ENCODE measurements around a stretch of chr2.

- PRO-cap, 2 experiments = no peak in any of the 2 experiments
Measured at GRCh38 chr2:178495476-178495911, 15.2 kb downstream of the PLEKHA3 start.

DNA sequence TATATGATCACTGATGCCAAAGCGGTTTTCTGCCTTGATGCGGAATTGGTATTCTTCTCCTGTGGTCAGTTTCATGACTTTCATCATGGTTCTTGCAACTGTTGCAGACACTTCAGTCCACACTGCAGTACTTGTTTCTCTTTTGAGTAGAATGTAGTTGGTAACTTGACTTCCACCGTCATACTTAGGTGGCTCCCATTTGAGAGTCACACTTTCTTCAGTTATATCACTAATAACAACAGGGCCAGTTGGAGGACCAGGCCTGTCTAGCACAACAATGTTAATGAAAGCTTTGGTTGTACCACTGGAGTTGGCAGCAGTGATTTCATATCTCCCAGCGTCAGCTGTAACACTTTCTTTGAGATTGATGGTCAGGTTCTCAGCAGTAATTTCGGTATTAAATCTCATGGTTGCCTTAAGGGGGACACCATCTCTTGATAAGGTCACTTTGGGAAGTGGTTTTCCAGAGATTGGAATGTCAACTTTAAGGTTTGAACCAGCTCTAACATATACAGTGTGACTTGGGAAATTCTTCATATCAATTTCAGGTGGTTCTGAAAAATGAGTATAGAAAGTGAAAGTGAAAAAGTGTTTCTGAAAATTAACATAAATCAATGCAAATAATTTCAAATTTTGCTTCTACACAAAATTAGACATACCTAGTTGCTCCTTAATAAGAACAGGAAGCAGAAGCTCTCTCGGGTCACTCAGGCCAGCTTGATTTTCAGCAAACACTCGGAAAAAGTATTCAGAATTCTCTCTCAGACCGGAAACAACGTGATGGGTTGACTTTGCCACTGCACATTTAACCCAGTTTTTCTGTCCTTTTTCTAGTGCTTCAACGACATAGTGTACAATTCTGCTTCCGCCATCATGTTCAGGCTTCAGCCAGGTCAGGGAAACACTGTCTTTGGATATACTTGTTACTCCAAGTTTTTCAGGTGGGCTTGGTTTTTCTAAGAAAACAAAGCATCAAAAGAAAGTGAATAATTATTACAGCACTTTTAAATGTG is 77.7 kb downstream of the PLEKHA3 start:
- PRO-cap, 2 experiments = no peak in any of the 2 experiments

DNA sequence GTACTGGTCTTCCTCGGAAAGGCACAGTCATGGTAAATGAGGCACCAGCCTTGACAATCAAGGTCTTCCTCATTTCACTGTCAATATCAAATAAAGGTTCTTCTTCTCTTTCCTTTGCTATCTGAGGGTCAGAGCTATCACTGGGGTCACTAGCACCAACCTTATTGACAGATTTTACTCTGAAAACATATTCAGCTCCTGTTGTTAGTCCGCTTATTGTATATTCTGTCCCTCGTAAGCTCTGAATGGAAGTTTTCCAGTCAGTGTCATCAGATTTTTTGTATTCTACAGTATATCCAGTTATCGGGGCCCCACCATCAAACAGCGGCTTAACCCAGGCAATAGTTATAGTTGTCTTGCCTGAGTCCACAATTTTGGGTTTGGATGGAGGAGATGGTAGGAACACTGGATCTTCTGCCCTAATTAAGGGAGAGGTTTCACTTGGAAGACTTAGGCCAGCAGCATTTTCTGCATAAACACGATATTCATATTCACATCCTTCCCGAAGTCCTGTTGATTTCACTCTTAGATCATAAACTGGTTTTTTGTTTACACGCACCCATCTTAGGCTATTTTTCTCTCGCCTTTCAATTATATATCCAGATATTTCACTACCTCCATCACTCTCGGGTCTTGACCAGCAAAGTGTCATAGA is 79.7 kb downstream of the PLEKHA3 start:
- PRO-cap, 2 experiments = peak in 1 of 2 experiments; most common minus-strand start position 344 of the sequence (in 1)

DNA sequence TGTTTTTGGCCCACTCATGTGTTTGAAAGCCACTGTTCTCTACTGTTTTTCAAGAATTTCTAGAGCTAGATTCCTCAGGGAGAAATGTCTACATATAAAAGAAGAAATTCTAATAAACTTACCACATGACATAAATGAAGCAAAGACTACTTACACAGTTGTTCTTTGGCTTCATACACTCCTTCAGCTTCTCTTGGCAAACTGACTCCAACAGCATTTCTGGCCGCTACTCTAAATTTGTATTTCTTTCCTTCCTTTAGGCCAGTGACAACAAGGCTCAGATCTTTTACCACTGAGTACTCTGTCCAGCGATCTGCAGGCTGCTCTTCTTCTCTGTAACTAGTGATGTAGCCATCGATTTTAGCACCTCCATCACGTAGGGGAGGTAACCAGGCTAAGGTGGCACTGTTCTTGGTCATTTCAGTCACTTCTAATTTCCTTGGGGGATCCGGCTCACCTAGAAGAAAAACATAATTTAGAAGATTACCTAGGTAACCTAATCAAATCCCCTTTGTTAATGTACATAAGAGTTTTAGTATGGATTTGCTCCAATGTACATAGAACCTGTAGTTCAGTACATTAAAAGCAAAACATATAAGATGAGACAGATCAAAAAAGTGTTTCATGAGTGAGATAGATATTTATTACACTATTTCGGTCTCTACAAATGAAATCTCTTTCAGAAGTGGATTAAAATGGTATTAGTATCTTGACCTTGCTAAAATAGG is 106.3 kb downstream of the PLEKHA3 start:
- PRO-cap, 2 experiments = peak in 1 of 2 experiments; most common minus-strand start position 235 of the sequence (in 1)

DNA sequence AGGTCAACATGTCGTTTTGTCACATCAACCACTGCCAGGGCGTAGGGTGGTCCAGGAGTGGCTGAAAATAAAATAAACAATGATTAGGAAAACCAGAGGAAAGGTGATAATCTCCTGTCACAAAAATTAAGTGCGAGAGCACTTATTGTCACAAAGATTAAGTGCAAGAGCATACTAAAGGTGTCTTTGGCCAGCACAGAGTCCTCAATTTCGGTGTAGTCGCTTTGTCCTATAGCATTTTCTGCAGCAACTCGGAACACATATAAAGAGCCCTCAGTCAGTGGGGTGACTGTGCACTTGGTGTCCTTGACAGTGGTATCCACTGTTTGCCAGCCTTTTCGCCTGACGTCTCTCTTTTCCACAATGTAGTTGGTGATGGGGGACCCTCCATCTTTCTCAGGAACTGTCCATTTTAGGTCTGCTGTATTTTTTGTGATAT is 131.9 kb downstream of the PLEKHA3 start:
- PRO-cap, 2 experiments = no peak in any of the 2 experiments

DNA sequence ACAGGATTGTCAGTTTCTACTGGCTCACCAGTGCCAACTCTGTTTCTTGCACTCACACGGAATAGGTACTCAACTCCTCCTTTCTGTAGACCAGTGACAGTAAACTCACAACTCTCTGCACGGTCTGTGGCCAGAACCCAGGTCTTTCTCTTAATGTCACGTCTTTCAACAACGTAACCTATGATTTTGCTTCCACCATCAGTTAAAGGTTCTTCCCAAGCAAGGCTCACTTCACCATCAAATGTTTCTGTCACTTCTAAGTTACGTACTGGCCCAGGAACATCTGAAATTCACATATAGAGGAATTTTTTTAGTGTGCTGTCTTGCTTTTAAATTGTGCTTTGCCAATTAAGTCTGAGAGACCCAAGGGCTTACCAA is 137.9 kb downstream of the PLEKHA3 start:
- PRO-cap, 2 experiments = no peak in any of the 2 experiments

DNA sequence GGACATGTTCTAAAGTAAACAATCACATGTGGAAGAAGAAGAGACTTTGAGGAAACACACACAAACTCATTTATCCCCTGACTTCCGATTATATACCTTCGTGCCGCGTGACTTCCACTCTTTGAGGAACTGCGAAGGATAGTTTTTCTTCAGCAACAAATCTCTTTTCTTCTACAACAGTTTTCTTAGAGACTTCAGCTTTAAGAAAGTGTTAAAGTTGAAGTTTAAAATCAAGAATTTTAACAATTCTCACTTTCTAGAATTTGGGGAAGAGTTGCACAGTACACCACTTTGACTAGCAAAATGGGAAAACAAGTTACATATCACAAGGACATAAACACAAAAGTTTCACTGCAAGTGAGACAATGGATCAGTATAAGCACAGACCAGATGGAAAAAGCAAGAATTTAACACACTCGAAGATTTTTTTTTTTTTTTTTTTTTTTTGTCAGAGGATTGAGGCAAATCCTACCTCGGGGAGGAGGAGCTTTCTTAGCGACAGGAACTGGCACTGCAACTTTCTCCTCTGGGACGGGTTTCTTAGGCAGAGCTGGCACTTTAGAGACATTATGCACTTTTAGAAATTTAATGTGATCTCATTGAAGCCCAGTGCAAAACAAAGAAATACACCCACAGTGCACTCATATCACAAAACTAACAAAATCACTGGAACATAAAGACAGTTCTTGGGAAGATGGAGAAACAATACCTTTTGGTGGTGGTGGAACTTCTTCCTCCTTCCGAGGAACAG is 118.5 kb downstream of the TTN start:
- PRO-cap, 2 experiments = no peak in any of the 2 experiments

GRCh38 chr2:179031498-179032427 is 18.2 kb downstream of the CCDC141 start:
- PRO-cap, 2 experiments = no peak in any of the 2 experiments

DNA sequence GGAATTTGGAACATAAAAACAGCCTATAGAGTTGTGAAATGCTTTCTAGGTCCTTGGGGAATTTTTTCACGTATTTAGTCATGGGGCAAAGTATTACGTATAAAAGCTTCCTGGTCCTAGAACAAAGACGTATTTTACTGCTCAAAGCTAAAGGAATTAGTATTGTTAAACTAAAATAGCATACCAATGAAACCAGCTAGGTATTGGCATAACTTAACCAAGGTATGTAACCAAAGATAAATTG is 1.6 kb downstream of the SESTD1 start:
- PRO-cap, 2 experiments = no peak in any of the 2 experiments

- PRO-cap, 2 experiments = no peak in any of the 2 experiments
Measured at GRCh38 chr2:179561543-179562056, 297.0 kb upstream of the SESTD1 start.

DNA sequence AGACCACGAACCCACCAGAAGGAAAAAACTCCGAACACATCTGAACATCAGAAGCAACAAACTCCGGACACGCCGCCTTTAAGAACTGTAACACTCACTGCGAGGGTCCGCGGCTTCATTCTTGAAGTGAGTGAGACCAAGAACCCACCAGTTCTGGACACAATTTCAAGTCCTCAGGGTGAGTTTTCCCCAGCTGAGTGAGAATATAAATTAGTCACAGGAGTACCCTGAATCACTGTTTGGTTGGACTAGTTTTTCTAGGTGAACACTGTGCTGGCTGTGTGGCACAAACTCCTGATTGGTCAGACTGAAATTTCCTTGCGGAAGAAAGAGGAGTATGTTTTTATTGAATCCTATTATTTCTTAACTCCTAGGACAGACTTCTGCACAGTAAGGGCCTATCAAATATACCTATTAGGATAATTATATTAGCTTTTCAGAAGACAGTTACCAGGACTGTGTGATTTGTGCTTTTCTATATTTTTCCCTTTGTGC is 288.1 kb upstream of the UBE2E3 start:
- PRO-cap, 2 experiments = no peak in any of the 2 experiments

DNA sequence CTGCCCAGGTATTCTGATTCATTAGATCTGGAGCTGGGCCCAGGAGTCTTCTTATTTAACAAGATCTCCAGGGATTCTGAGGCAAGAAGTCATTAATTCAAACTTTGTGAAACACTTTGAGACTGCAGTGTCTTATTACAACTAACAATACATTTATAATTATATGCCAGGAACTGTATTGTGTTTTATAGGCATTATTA is 257.5 kb upstream of the UBE2E3 start:
- PRO-cap, 2 experiments = no peak in any of the 2 experiments

- PRO-cap, 2 experiments = no peak in any of the 2 experiments
Measured at GRCh38 chr2:180839636-180839835, 140.9 kb upstream of the UBE2E3 start.

DNA sequence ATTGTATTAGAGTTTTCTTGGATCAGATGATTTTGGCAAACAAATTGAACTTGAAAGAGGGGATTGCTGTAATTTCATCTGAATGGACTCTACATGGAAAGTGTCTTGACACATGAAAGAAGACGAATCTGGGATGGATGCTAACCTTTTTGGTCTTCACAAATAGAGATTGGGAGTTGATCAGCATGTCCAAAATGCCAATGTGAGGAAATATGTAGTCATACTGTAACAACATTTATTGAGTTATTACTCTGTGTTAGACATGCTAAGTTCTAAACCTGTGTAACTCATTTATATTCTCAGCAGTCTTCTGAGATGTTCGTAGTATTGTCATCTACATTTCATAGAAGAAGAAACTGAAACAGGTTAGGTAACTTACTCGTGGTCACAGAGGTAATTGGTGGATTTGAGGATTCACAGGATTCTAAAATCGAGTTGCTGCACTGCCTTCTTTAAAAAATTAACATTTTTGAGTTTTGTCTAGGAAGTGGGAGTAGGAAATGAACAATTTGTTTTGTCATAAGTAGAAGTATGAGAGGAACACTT is 162.1 kb downstream of the UBE2E3 start:
- PRO-cap, 2 experiments = no peak in any of the 2 experiments

DNA sequence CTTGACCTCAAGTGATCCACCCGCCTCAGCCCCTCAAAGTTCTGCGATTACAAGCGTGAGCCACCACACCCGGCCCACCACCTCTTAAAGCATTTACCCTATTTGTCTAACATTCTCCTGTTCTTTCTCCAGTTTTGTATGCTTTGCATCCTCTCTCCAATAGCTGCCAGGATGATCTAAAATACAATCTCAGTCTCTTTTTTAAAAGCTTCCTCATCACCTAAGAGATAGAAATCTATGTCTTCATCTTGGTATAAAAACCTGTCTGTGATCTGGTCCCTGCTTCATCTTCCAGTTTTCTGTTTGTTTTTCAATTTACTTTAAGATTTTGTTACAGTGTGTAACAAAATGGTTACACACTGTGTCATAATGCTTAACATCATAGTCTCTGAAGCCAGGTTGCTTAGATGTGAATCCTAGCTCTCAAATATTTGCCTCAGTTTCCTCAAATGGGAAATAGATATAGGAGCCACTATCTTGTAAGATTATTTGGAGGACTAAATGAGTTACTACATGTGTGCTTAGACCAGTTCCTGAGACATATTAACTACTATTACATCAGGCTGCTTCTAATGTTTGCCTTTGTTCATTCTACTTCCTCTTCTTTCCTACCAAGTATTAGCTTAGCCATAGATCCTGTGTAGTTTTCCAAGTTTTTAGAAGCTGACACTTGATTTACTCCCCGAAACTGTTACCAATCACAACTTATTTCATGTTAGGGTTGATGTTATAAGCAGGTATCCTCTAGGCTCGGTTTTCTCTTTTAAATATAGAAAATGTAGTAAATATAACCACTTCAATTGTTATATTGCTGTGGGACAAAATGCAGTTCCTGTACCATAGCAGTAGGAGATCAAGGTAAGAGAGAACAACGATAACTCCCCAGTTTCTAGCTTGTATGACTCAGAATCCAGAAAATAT is 1.0 kb upstream of the DNAJC10 start:
- PRO-cap, 2 experiments = no peak in any of the 2 experiments

GRCh38 chr2:182911094-182911404 is 44.6 kb upstream of the FRZB start:
- PRO-cap, 2 experiments = no peak in any of the 2 experiments

GRCh38 chr2:182914933-182916341 is 49.0 kb upstream of the FRZB start:
- PRO-cap, 2 experiments = no peak in any of the 2 experiments

DNA sequence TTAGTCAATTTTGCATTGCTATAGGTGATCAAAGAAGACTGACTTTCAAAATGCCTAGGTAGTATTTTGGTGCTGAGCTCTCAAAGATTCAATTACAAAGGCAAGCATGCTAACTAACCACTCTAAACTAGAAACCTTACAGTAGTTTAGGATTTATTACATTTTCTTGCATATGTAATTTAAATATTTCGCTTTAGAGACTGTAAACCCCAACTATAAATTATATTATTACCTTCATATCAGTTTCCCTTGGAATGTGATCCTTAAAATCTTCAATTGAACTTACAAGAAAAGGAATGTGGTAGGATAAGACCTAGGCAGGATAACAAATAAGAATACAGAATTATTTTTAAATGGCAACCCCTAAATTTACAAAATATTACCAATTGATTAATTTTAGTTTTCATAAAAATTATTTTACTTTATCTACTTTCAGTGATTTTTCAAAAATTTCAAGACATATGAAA is 68.1 kb upstream of the FRZB start:
- PRO-cap, 2 experiments = no peak in any of the 2 experiments

- PRO-cap, 2 experiments = no peak in any of the 2 experiments
Measured at GRCh38 chr2:182988861-182989359, 49.3 kb downstream of the NCKAP1 start.

DNA sequence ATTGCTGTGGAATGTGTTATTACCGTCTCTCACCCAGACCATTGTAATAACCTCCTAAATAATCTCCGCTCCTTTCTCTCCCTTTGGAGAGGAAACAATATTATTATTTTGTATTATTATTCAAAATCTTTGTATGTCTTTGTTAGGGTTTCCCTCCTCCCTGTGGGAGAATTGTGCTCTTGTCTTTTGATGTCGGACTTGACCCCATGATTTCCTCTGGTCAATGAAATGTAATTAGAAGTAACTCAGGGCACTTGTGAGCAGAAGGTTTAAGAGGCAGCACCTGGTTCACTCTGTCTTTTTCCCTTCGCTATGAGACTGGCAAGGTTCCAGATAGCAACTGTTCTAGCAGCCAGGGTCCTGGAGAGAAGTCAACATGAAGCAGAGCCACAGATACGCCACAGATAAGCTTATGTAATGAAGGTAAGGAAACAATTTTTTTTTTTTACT is 601.3 kb upstream of the ZNF804A start:
- PRO-cap, 2 experiments = no peak in any of the 2 experiments

All from right ventricle myocardium (tissue), 1 donor.